Airway epithelial cell (primary cell): ENCODE measurements around the genes KCNS1, SEMG2, RBPJL, EPPIN and WFDC10A.

DNA sequence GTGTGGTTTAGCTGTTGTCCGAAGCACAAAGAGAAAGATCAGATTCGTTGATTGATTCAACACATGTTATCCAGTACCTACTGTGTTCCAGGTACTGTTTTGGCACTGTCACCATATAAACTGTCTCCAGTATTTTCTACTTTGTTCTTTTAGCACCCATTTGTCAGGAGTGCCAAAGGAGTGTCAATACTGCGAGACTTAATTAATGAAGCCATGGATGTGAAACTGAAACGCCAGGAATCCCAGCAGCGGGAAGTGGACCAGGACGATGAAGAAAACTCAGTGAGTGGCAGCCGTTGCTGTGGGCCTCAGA is 33.9 kb downstream of the STK4 start:
- RAMPAGE, long total RNA, result no peak

GRCh38 chr20:45059109-45059732 is 41.7 kb downstream of the KCNS1 start:
- RAMPAGE, long total RNA, result no peak

- RAMPAGE, long total RNA, result no peak
Measured at GRCh38 chr20:45100924-45101272, at the start of gene KCNS1. KCNS1 (minus strand) TSS chr20:45101127.

- RAMPAGE, long total RNA, result no peak
Measured at GRCh38 chr20:45221252-45221529, at the start of gene SEMG2. SEMG2 (plus strand) TSS chr20:45221373.

DNA sequence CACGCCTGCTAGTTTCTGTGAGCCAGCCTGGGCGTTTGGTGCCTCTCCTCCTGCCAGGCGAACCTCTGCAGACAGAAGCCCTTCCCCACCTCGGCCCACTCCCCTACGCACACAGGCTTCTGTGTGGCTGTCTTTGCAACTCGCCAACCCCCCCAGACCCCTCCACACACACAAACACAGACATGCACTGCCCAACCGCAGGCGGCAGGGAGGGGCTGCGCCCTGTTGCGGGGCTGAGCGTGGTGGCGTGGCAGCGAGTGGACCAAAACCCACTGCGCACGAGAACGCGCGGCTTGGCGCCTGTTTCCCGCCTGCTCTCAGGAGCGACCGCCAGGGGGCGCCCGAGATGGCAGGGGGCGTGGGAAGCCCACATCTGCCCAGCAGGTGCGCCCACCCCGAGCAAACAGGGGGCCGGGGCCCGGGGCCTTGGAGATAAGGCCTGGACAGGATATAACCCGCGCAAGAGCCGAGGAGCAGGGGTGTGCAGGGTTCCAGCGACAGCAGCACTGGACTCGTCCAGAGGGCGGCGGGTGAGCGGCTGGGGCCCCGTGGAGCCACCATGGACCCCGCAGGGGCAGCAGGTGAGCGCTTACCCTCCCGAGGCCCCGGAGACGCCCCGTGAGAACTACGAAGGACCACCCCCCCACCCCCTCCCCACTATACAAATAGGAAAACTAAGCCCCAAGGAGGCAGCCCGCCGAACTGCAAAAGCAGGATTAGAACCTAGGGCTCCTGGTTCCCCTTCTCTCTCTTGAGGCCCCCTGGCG is at the start of gene RBPJL:
Gene RBPJL, plus strand, starts transcription at position 477 of the 767 bp plus-strand sequence.
- RAMPAGE, long total RNA, result no peak

GRCh38 chr20:45341929-45342615 is 6.2 kb downstream of the SDC4 start:
- RAMPAGE, long total RNA, result no peak

- RAMPAGE, long total RNA, result no peak
Measured at GRCh38 chr20:45347372-45348261, 607 bp downstream of the SDC4 start.

GRCh38 chr20:45408435-45408674 is 266 bp downstream of the DBNDD2 start:
- RAMPAGE, long total RNA, result no peak

DNA sequence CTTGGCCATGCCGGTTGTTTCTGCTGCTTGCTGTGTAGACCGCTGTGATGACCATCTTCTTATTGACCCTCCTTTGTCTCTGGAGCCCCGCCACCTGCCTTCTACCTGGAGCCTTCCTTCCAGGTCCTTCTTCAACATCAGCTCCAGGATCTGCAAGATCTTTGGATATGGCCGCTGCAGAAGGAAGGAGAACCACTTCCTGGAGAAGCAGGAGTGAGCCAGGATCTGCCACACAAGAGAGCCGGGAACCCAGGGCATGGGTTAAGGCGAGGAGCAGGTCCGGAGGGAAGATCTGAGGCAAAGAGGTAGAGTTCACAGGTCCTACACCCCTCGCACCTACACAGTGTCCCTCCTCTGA is 22.1 kb upstream of the WFDC2 start:
- RAMPAGE, long total RNA, result no peak

- RAMPAGE, long total RNA, result no peak
Measured at GRCh38 chr20:45470917-45471672, 1.5 kb downstream of the WFDC2 start.

- RAMPAGE, long total RNA, result no peak
Measured at GRCh38 chr20:45547243-45547597, at the start of gene EPPIN. EPPIN (minus strand) TSS chr20:45547401.

- RAMPAGE, long total RNA, result no peak
Measured at GRCh38 chr20:45629487-45629795, at the start of gene WFDC10A. WFDC10A (plus strand) TSS chr20:45629739.

GRCh38 chr20:45782771-45783570 is 8.7 kb downstream of the WFDC3 start:
- RAMPAGE, long total RNA, result no peak

GRCh38 chr20:45893850-45894616 is 2.9 kb downstream of the CTSA start:
- RAMPAGE, long total RNA, result no peak

DNA sequence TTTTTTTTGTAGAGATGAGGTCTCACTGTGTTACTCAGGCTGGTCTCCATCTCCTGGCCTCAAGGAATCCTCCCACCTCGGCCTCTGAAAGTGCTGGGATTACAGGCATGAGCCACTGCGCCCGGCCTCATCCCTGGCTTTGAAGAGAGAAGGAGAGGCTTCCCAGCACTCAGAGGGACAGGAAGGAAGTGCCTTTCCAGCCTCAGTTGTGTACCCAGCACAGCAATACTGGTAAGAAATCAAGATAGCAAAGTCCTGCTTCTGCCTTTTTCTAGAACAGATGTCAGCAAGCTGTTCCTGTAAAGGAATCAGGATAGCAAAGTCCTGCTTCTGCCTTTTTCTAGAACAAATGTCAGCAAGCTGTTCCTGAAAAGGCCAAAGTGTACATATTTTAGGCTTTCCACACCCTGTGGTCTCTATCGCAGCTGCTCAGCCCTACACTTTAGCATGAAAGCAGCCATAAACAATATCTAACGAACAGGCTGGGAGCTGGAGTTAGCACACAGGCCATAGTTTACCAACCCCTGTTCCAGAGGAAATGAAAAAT is 6.3 kb upstream of the PLTP start:
- RAMPAGE, long total RNA, result no peak

- RAMPAGE, long total RNA, result no peak
Measured at GRCh38 chr20:45918908-45919516, 7.1 kb upstream of the PLTP start.

DNA sequence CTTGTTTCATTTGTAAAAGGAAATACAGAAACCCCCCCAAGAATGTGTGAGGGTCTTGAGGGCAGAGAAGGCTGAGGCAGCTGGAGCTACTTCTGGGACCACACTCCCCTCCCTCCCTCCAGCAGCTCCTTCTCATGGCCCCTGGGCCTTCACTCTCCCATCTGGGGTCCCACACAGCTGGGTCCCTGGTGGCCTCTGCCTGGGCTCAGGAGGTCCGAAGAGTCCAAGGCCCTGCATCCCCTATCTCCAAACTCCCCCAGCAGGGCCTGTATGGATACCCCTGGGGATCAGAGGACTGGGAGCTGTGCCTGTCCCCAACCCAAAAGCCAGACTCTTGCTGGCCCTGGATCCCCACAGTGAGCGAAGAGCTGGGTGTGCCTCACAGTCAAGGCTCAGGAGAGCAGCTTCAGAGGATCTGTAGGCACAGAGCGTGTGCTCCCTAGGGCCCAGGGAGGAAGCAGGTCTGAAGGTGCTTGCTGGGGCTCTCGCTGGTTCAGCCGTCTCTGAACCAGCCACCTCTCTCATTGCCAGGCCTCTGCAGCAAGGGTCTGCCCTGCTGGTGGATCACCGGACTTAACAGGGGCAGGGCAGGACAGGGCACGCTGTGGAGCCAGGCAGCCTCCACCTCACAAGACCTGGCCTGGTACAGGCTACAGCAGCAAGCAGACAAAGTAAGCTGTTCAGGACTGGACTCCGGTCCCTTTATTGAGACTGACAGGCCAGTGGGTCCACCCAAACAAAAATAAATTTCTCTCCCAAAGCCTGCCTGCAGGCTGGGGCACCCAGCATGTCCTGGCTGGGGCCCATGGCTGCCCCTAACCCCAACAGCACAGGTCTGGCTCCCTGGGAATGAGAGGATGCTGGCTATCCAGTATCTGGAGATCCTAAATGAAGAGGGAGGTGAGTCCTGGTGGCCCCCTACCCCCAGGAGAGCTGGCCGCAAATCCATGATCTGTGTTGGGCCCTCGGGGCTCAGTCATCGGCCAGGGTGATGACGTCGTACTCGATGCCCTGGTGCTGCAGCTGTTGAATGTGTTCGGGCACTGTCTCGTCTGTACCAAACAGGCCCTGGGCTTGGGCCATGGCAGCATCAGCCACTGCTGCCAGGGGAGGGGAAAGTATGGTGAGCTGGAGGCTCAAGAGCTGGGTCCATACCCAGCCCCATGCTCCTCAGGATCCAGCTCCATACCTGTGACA is 13.9 kb downstream of the PCIF1 start:
- RAMPAGE, long total RNA, result no peak

DNA sequence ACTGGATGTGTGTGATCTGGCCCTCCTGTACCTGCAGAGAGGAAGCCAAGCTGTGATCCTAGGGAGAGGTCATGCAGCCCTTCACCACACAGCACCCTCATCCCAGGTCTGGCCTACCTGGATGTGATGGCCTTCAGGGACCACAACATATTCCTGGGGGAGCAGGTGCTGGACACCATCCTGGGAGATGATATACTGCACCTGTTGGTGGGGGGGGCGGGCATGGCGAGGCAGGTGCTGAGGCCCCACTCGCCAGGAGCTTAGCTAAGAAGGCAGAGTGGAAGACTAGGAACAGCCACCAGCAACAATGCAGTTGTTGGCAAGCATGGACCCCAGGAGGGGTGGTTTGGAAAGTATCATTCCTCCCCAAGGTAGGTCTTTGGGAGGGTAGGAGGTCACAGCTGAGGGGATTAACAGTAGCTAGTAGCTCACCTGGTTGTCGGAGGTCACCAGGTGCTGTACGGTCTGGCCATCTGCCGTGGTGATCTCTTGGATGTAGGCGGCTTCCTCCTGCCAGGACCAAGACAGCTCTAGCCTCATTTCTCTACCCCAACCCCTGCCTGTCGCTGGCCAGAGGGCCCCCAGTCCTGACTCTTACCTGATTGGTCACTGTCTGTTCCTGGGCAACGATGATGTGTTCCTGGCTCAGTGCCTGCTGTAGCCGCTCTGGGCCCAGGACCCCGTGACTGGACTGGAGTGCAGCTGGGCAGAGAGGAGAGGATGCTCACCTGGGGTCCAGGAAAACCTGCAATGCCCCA is 15.1 kb downstream of the PCIF1 start:
- RAMPAGE, long total RNA, result no peak

DNA sequence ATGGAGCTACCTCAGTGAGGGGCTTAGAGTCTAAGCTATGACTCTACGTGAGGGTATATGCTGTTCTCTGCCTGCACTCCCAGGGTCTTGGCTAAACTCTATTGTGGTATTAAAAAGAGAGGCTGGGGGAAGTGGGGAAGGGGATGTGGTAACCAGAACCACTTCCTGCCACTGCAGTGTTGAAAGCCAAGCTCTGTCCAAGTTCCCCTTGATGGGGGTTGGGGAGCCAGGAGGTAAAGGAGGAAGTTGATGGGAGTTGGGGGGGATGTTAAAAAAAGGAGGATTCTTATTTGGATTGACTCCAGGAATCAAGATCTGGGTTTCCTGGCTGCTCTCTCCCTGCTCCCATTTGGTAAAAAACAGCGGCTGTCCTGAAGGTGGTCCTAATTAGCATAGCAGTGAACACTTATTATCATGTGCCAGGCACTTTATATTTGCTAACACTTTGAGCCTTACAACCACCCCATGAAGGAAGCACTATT is 3.5 kb upstream of the MMP9 start:
- RAMPAGE, long total RNA, result no peak

DNA sequence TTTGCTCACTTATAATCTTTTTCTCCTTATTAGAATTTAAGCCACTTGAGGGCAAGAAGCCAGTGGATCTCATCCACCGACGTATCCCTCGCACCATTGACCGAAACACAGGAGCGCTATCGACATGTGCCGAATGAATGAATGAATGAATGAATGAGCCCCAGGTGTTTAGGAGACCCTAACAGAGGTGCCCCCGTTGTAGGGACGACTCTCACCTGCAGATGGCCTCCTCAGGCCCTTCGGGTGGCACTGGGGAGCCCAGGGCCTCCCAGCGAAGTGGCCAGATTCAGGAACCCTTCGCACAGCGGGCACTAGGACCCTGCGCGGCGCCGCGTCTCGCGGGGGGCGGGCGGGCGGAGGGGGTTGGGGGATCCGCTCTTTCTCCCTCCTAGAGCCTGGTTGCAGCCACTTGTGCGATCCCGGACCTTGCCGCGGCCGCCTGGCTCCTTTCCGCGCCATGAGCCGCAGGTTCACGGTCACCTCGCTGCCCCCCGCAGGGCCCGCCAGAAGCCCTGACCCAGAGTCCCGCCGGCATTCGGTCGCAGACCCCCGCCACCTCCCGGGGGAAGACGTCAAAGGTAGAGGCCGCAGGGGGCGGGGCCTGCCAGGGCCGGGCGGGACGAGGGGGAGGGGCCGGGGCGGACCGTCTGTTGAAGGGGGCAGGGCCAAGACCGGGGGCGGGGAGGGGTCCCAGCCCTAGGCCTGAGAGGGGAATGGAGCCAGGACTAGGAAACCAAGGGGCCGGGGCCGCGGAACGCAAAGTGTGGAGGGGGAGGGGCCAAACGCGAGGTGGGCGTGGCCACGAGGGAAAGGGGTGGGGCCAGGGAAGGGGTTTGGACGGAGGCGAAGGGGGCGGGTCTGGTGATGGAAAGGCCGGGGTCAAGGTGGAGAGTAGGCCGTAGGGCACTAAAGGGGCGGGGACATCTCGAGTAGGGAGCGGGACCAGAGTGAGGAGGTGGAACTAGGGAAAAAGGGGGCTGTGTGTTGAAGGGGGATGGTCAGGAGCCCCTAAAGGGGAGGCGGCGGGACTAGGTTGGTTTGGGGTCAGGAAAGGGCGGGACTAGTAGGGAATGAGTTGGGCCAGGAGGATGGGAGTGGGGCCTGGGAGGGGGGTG is 7.3 kb upstream of the SLC12A5 start:
- RAMPAGE, long total RNA, result no peak